Heart left ventricle (tissue), 7 donors: ENCODE measurements around the genes CWC15, SRSF8 and CEP57.

- PRO-cap, 6 experiments = peak in 6 of 6 experiments; most common plus-strand start chr11:94973681 (in 6); most common minus-strand start chr11:94973556 (in 5)
- RAMPAGE, long total RNA, 2 experiments = start-site peak on the plus strand in 1 of 2 experiments, at chr11:94973681-94973706 at its widest, 7 reads per replicate; start-site peak on the minus strand in 2 of 2 experiments, at chr11:94973544-94973579 at its widest, 1,645 to 2,853 reads per replicate
- RRBS = no CpG with 5 or more reads among the region's 73 CpGs
Measured at GRCh38 chr11:94972950-94974130, at the start of gene CWC15. Gene CWC15, minus strand, starts transcription at chr11:94973556.

- PRO-cap, 6 experiments = peak in 6 of 6 experiments; most common plus-strand start chr11:95066932 (in 5); most common minus-strand start chr11:95067131 (in 3)
- RAMPAGE, long total RNA, 2 experiments = no peak in any of the 2 experiments
- RRBS = 2% methylated on average over 12 of the region's 34 CpGs
Measured at GRCh38 chr11:95066584-95067305, at the start of gene SRSF8. Gene SRSF8, plus strand, starts transcription at chr11:95066919.

GRCh38 chr11:95134192-95135012 is 44.8 kb downstream of the ENDOD1 start:
- PRO-cap, 6 experiments = no peak in any of the 6 experiments
- RAMPAGE, long total RNA, 2 experiments = no peak in any of the 2 experiments
- RRBS = no CpG with 5 or more reads among the region's 5 CpGs

DNA sequence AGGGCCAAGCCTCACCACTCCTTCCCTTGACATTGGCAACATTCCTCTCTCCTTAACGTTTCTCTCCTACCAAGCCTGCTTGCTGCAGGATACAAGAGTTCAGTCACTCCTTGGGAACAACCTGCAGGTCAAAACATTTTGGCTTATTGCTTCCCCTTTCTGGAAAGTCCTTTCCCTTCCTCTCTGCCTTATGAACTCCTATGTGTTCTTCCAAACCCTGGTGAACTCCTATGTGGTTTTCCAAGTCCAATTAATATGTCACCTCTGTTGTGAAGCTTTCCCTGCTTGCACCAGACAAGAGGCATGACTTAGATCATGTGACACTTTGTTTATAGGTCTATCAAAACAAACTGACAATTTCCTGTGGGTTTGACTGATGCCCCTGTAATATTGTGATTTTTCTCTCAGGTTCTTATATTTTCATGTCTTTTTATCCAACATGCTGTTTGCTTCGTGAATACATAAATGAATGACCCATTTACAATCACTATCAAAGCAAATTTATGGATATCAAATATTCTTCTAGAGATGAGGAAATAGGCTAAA is 64.2 kb downstream of the ENDOD1 start:
- PRO-cap, 6 experiments = no peak in any of the 6 experiments
- RAMPAGE, long total RNA, 2 experiments = no peak in any of the 2 experiments
- RRBS = no CpG with 5 or more reads among the region's 2 CpGs

DNA sequence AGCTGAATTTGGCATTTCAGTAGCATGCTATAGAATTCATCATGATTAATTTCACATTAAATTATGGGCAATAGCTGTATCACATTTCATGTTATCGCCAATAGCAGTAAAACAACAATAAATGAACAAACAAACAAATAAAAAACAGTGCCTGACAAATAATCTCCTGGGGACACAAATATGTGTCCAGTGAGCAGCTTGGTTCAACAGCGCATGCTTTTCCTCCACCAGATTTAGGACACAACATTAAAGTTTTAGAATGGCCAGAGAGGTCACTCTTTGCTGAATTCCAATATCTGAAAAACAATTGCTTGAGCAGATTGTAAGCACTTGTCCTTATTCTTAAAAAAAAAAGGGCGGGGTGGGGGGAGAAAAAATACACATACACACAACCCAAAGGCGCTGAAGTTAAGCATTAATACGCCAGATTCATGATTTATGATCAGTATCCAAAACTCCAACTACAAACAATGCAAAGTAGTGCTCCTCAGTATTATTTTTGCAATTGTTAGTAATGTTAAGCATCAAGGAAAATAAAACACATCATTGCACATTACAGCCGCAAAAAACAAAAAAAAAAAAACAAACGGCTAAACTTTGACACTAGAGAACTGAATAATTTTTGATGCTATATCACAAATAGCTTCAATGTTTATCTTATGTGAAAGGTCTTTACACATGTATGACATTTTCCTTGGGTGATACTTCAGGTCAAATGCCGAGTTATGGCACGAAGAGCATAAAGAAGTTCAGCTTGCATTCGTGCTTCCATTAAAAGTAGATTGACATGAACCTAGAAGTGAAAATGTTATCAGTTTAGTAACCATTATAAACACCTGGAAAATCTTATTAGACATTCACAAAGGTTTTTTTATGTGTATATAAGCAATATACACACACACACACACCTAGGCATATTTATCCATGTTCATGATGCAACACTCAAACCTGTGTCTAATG is 58.2 kb downstream of the SESN3 start:
- PRO-cap, 6 experiments = no peak in any of the 6 experiments
- RAMPAGE, long total RNA, 2 experiments = no peak in any of the 2 experiments
- RRBS = no CpG with 5 or more reads among the region's 10 CpGs

DNA sequence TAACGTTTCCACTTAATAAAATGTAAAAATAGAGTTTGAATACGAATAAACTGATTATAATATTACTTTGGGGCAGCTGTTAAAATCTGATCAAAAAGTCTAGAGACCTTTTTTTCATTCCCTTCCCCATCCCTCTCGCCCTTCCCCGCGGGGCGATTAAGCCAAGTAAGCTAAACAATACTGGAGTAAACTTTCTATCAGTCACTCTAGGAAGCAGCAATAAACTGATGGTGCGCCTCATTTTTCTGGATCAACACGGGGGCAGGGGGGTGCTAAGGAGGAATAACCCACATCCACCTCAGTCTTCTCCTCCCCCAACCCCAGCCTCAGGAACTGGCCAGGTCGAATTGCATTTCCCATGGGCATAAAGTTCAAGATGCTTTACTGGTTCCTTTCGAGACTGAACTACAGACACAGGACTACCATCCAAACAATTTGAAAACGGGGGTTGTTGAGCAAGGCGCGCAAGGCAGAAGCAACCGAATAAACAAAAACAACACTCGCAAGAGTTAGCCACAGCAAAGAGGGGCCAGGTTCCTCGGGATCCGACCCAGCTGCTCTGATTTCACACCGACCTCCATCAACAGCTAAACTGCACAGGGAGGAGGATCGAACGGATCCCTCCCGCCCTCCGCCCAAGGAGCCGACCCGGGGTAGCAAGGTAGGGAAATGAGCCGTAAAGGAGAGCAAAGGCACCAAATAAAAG is 1.0 kb downstream of the SESN3 start:
- PRO-cap, 6 experiments = no peak in any of the 6 experiments
- RAMPAGE, long total RNA, 2 experiments = no peak in any of the 2 experiments
- RRBS = 1% methylated on average over 2 of the region's 25 CpGs

DNA sequence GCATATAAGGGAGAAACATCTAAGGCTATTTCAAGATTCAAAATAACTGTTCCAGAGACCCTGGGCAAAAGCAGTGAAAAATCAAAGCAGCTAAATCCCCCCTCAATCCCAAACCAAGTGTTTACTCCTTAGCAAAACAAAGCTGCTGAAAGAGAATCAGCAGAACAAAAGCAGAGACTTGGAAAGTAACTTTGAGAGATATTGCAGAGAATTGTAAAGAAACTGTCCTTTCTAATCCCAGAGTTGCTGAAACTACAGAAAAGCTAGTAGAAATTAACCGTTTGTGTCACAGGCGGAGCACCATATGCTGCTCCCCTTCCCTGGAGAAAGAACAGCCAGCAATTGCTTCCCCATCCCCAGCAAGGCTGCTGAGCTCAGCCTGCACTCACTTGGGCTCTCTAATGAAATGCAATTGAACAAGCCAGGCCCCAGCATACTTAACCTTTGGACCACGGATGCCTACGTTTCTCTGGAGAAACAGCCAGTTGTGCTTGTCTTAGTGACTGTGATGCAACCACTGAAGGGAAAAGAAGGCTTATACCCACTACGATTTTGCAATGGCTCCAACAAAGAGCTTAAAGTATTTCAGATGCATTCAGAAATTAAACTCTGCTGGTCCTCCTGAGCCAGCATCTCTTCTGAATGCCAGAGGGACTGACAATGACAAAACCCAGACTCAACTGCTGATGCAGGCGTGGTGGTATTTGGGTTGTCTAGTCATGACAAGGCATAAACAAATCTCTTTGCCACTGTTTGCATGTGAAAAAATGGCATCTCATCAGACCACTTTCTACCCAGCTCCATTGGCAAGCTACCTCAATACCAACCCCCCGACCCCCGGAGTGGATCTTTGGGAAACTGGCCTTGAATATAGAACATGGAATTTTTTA is 51.3 kb upstream of the SESN3 start:
- PRO-cap, 6 experiments = no peak in any of the 6 experiments
- RAMPAGE, long total RNA, 2 experiments = no peak in any of the 2 experiments
- RRBS = no CpG with 5 or more reads among the region's 8 CpGs

DNA sequence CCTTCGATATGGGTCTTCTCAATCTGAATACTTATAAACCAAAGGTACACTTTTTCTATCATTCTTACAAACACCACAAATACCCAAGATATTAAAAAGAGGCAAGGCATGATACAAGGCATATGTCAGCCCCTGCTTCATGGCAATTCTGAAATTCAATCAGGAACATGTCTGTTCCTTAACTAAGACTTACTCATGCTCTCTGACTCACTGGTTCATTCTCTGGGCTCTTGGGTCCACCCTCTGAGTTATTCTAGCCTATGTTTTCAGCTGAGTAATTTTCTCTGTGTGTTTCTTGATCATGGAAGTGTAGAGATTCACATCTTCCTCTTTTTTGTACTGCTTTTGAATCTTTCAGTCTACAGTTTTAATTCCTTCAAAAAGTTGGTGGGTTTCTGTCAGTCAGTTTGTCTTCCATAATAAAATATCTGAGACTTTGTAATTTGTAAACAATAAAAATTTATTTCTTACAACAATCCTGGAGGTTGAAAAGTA is 211.8 kb downstream of the FAM76B start:
- PRO-cap, 6 experiments = peak in 1 of 6 experiments; most common minus-strand start position 150 of the sequence (in 1)
- RAMPAGE, long total RNA, 2 experiments = no peak in any of the 2 experiments
- RRBS = no CpG with 5 or more reads among the region's 1 CpG

GRCh38 chr11:95647311-95647806 is 142.2 kb downstream of the FAM76B start:
- PRO-cap, 6 experiments = no peak in any of the 6 experiments
- RAMPAGE, long total RNA, 2 experiments = no peak in any of the 2 experiments
- RRBS = no CpG with 5 or more reads among the region's 1 CpG

GRCh38 chr11:95790291-95790623 is at the start of gene CEP57:
Gene CEP57, plus strand, starts transcription at chr11:95790498.
- PRO-cap, 6 experiments = peak in 6 of 6 experiments; most common plus-strand start chr11:95790461 (in 2); most common minus-strand start chr11:95790403 (in 4)
- RAMPAGE, long total RNA, 2 experiments = start-site peak on the plus strand in 2 of 2 experiments, at chr11:95790485-95790536 at its widest, 141 to 191 reads per replicate; start-site peak on the minus strand in 1 of 2 experiments, at chr11:95790348-95790412 at its widest, 47 reads per replicate
- RRBS = no CpG with 5 or more reads among the region's 22 CpGs

DNA sequence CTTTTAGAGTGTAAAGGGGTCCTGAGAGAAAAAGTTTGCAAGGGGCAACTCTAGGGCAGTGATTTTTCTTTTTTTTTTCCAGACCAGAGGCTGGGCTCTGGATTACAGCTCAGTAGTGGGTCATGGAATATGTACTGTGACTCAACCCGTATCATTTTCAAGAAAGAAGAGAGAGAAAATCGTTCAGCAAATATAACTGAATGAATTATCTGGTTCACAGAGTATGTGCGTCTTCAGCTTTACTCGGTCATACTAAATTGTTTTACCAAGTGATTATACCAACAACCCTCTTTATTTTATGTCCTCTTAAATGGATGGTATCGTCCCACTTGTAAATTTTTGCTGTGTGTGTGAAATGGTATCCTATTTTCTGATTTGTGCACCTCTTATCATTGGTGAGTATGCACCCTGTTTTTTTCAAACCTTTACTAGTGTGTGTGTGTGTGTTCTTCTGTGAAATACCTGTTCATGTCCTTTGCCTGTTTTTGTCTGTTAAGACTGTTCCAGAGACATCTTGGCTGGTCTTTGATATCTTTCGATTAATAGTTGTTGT is 3.9 kb downstream of the CEP57 start:
- PRO-cap, 6 experiments = no peak in any of the 6 experiments
- RAMPAGE, long total RNA, 2 experiments = no peak in any of the 2 experiments
- RRBS = no CpG with 5 or more reads among the region's 6 CpGs

GRCh38 chr11:95900754-95901205 is 23.1 kb downstream of the MTMR2 start:
- PRO-cap, 6 experiments = no peak in any of the 6 experiments
- RAMPAGE, long total RNA, 2 experiments = no peak in any of the 2 experiments

- PRO-cap, 6 experiments = no peak in any of the 6 experiments
- RAMPAGE, long total RNA, 2 experiments = no peak in any of the 2 experiments
Measured at GRCh38 chr11:96016306-96016700, 92.4 kb upstream of the MTMR2 start.

DNA sequence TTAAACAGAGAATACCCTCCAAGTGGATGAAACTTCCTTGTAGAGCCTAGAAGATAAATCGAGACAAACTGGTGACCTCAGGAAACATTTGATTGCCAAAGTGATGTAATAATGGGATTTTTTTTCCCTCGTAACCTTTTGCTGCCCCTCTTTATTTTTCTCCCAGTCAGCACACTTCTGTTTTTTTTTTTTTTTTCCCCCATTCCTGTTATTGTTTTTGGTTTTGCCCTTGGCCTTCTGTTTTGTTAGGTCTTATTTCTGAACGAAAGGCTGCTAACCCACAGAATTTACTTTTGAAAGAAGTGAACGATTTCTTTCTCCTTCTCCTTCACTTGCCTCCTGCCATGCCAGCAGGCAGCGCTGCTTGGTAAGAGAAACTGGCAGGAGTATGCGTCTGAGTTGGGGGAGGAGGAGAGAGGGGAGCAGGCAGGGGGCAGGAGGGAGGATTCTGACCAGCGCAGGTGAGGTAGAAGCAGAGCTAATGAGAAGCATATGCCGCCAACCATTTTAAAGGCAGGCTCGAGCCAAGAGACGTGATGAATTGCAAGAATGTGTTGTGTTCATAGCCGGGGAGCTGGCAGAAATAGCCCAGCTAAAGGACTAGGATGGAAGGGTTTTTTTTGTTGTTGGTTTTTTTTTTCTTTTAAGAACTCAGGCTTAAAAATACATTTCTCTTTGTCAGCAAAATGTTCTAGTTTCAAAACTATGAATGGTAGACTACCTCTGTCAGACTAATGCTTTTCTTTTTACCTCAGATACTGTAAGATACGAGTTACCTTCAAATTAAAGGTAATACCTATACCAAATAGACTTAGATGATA is 122.0 kb upstream of the MTMR2 start:
- PRO-cap, 6 experiments = no peak in any of the 6 experiments
- RAMPAGE, long total RNA, 2 experiments = no peak in any of the 2 experiments
- RRBS = no CpG with 5 or more reads among the region's 12 CpGs

DNA sequence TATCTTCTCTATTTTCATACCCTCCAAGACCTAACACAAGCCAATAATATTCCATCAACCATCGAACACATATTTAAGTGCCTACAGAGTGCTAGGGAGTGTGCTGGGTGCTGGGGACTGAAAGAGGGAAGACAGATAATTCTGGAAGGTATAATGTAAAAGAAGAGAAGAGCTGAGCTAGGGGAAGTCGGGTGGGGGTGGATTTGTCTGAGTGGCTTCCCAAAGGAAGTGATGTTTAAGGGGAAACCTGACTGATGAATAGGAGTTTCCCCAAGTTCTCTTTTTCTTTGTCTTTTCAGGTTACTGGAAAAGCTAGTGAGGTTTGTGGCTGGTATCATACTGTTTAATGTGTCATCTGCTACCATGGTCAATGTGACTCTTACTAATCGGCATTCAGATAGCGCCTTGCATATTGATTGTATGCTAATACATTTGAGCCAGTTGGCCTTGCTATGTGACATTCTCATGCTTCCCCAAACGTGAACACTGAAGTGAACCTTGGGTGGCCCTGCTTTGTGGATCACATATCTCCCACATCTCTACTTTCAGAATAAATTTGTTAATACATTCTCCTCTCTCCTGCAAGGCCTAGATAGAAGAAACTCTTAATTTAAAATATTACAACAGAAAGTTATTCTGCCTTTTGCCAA is 151.7 kb upstream of the MTMR2 start:
- PRO-cap, 6 experiments = no peak in any of the 6 experiments
- RAMPAGE, long total RNA, 2 experiments = no peak in any of the 2 experiments
- RRBS = no CpG with 5 or more reads among the region's 5 CpGs

DNA sequence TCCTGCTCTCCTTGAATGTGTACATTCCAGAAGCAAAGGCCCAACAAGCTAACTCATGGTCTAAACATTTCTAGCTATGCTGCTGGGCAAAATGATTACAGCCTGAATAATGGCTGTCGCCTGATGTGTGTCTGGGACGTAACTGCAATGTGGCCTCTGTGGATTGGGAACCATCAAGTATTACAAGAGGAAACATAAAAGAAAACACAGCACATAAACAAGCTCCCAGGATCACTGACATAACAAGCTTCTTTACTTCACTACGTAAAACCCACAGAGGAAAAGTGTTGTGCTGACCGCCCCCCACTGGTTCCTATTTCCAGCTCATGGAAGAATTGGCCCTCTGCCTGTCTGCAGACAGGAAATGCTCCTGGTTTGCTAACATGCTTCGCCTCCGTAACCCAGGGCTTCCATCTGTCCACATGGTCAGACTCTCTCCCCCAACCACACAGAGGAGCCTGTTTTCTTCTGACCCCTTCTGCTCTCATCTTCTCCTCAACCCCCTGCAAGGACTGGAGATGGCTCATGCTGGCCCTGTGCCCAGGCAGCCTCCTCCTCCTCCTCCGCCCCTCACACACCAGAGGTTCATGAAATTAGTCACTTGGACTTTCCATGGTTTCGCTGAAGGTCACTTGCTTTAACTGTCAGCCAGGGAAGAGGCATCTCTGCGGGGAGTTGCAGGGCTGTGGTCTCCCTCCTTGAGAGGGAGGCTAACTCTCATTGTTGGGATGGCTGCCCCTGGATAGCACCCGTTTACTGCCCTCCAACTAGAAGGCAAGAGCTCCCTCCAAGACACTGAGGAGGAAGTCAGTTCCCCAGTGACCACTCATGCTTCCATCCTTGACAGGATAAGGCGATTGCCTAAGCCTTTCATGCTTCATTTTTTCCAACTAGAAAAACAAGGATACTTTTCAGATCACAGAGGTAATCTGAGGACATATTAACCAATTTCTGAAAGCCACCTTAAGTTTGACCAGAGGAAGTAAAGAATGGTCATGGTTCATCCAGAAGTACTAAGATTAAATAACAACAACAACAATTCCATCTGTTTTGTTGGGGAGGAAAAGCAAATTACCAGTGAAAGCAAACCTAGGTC is 186.9 kb downstream of the MAML2 start:
- PRO-cap, 6 experiments = peak in 1 of 6 experiments; most common plus-strand start position 417 of the sequence (in 1); most common minus-strand start position 146 of the sequence (in 1)
- RAMPAGE, long total RNA, 2 experiments = no peak in any of the 2 experiments
- RRBS = no CpG with 5 or more reads among the region's 11 CpGs

- PRO-cap, 6 experiments = no peak in any of the 6 experiments
- RAMPAGE, long total RNA, 2 experiments = no peak in any of the 2 experiments
- RRBS = no CpG with 5 or more reads among the region's 7 CpGs
Measured at GRCh38 chr11:96167159-96168300, 175.5 kb downstream of the MAML2 start.

GRCh38 chr11:96220058-96220788 is 122.8 kb downstream of the MAML2 start:
- PRO-cap, 6 experiments = peak in 1 of 6 experiments; most common minus-strand start chr11:96220340 (in 1)
- RAMPAGE, long total RNA, 2 experiments = no peak in any of the 2 experiments
- RRBS = no CpG with 5 or more reads among the region's 3 CpGs

GRCh38 chr11:96249209-96250399 is 93.4 kb downstream of the MAML2 start:
- PRO-cap, 6 experiments = no peak in any of the 6 experiments
- RAMPAGE, long total RNA, 2 experiments = no peak in any of the 2 experiments
- RRBS = no CpG with 5 or more reads among the region's 13 CpGs

DNA sequence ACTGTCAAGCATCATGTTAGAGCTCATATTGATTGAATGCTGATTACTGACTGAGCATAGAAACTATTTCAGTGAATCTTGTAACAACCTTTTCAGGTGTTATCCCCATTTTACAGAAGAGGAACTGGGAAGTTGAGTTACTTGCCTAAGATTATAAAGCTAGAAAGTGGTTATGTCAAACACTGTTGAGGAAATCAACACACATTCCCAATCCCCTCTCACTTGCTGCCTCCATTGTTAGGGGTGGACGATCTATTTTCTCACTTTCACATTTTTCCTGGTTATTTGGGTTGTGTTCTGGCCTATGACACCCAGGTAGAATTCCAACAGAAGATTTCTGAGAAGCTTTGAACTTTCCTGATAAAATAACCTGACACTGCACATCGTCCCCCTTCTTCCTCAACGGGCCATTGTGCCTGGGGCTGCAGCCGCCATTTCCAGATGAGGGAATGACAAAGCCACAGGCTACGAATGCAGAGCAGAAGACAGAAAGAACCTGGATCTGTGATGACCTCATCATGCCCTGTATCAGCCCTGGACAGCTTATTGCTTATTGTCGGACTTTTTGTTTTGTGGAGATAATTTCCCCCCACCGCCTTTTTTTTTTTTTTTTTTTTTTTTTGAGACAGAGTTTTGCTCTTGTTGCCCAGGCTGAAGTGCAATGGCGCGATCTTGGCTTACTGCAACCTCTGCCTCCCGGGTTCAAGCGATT is 87.6 kb downstream of the MAML2 start:
- PRO-cap, 6 experiments = no peak in any of the 6 experiments
- RAMPAGE, long total RNA, 2 experiments = no peak in any of the 2 experiments
- RRBS = no CpG with 5 or more reads among the region's 11 CpGs